Mesenchymal stem cell of the bone marrow (primary cell): ENCODE measurements around a stretch of chr17.

DNA sequence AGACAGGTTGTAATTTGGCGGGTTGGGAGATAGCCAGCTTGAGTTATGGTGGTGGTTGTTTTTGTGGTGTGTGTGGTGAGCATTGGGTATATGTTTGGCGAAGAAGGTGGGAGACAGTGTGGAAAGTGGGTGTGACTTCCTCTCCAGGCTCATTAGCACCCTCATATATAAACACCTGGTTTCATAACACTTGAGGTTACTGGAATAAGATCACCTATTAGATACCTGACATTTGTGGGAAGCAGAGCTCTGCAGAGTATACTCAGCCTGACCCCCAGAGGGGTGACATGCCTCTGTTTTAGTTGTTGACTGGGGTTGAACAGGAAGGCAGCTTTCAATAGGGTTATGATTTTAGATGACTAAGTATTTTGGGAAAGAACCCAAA, 18.5 kb upstream of the EFCAB13 start:
- CAGE, long polyA plus RNA: no peak

DNA sequence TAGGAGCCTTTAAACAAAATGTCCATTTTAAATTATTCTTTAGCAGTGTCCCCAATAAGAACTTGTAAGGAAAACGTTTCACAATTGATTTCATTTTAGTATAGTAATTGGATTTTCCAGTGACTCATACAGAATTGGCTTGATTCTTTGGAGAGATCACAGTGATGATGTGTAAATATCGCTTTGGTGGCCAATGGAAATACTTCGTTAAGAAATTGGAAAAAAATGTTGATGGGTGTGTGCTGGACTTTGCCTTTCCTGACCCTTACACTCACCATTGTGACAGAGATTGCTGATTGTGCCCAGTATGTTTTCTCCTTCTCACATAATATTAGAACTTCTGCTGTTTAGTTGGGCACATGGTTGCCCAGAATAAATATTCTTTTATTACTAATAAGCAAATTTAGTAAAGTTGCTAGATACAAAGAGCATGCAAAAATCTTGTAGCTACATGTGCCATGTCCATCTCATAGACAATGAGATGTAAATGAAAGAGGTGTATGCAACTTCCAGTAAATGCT, 7.4 kb upstream of the EFCAB13 start:
- CAGE, long polyA plus RNA: no peak

GRCh38 chr17:47436817-47437487, 94.0 kb upstream of the NPEPPS start:
- CAGE, long polyA plus RNA: no peak

DNA sequence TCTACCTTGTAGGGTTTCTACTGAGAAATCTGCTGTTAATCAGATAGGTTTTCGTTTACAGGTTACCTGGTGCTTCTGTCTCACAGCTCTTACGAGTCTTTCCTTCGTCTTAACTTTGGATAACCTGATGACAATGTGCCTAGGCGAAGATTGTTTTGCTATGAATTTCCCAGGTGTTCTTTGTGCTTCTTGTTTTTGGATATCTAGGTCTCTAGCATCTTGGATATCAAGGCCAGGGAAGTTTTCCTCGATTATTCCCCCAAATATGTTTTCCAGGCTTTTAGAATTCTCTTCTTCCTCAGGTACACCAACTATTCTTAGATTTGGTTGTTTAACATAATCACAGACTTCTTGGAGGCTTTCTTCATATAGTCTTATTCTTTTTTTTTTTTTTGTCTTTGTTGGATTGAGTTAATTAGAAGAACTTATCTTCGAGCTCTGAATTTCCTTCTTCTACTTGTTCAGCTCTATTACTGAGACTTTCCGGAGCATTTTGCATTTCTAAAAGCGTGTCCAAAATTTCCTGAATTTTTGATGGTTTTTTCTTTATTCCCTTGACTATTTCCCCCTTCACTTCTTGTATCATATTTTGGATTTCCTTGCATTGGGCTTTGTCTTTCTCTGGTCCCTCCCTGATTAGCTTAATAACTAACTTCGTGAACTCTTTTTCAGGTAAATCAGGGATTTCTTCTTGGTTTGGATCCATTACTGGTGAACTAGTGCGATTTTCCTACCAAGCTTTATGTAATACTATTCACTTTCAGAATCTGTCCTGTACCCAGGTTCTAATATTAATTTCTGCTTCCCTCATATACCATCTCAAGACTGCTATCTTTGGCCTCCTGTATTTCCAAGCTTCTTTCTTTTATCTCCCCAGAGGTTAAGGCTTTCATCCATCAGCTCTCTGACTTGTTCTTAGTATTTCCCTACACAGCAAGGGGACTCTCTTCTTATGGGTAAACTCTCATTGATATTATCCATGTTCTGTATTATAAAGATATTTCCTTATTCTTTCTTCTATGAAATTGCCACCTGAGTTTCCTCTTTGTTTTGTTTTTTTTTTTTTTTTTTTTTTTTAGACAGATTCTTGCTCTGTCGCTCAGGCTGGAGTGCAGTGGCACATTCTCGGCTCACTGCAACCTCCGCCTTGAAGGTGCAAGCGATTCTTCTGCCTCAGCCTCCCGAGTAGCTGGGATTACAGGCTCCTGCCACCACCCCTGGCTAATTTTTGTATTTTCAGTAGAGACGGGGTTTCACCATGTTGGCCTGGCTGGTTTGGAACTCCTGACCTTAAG, 92.3 kb upstream of the NPEPPS start:
- CAGE, long polyA plus RNA: no peak

GRCh38 chr17:47652431-47653212, 2.9 kb downstream of the KPNB1 start:
- CAGE, long polyA plus RNA: no peak

GRCh38 chr17:47669118-47670002, 19.6 kb downstream of the KPNB1 start:
- CAGE, long polyA plus RNA: no peak

DNA sequence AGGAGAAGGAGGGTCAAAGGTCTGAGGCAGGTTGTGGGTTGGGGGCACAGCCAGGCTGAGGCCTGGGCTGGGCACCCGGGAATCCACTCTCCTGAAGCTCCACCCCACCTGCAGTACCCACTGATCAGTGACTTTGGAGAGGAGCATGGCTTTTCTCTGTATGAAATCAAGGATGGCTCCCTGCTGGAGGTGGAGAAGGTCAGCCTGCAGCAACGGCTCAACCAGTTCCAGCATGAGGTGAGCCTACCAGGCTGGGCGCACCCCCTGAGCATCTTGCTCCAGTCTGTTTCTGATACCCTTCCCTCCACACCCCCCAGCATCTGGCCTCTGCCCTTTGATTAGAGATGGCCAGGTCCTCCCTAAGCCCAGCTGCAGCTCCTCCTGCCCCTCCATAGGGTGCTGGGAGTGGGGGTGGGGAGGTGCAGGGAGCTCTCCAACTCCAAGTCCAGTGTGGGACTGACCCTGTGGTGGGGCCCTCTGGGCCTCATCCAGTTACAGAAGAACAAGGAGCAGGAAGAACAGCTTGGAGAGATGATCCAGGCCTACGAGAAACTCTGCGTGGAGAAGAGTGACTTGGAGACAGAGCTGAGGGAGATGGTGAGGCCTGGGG, 2.7 kb downstream of the TBKBP1 start:
- CAGE, long polyA plus RNA: no peak

DNA sequence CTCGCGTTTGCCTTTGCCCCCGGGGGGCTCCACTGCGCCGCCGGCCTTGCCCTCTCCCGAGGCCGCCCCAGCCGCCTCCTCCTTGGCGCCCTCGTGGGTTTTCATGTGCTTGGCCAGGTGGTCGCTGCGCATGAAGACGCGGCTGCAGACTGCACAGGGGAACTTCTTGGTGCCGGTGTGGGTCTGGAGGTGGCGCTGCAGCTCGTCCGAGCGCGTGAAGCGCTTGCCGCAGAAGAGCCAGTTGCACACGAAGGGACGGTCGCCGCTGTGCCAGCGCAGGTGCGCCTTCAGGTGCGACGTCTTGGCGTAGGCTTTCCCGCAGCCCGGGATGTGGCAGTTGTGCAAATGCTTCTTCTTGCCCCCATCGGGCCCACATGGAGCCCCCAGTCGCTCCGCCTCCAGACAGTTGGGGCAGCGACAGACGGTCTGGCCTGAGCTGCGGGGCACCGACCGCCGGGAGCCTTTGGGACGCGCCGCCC, 3.6 kb downstream of the SP6 start:
- CAGE, long polyA plus RNA: no peak

DNA sequence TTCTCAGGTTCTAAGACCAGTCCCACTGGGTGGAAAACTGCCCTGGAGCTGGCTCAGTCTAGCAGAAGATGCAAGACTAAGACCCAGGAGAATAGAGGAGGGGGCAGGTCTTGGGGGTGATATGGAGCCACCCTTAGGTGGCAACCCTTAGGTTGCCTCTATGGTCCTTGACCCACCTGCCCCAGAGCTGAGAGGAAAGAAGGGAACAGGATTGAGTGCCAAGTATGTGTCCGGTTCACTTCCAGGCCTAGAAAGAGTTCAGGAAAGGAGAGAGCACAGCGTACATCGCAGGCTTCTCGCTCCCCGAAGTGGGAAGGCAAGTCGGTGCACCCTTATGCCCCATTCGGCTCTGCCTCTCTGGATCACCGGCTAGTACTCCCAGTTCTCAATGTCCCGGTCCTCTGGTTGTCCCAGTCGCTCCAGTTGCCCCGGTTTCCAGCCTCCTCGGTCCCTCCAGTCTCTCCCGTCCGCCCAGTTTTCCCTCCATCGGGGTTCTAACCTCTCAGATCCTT, 611 bp downstream of the SP6 start:
- CAGE, long polyA plus RNA: no peak

- CAGE, long polyA plus RNA: no peak
Observed at GRCh38 chr17:47855402-47856126, 4.6 kb upstream of the SP6 start.

DNA sequence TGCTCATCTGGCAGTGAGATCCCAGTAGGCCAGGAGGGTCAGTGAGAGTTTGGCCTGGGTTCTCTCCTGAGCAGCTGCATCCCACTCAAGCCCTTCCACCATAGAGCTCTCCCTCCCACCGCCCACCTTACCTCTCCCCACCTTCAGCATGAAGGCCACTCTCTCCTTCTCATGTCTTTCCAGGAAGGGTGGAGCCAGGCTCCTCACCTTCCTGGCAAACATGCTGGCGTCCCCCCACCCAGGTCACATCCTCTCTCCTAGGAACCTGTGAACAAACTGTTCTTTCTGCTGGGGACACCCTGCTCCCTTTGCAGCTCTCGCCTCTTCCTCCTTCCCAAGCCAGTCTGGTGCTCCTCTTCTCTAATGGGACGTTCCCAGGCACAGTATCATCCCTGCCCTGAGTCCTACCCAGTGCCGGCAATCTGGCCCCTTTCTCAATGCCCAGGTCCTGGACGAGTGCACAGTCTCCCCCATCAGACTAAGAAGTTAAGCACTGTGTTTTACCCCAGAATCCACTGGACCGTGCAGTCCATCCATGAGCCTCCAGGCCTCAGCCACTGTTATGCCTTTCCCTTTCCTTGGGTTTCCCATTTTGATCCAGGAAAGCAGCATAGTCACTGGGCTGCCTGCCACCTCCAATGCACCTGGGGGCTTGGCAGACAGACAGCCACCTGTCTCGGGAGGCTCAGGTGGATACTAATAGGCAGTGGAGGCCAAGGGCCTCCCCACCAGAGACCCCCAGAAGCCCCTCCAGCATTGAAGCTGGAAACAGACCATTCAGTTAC, 12.7 kb upstream of the SP2 start:
- CAGE, long polyA plus RNA: no peak

DNA sequence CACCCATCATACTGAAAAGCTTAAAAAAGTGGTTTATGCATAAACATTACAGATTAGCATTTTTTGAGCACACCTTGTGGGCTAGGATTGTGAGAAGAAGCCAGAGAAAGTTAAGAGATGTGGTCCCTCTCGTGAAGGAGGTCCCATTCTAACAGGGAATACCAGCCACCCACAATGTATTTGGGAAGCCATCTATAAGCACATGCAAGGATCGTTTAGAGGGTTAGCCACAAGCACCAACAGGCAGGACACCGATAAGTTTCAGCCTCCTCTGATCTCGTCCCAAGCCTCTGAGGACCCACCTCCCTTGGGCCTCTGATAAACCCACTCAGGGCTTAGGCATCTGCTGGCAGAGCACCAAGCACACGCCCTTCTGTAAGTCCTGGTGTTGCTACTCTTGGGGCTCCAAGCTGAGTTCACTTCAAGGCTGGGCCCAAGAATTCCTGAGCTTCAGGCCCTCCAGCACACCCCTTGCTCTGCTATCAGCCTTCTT, 5.5 kb upstream of the PNPO start:
- CAGE, long polyA plus RNA: no peak

- CAGE, long polyA plus RNA: no peak
Observed at GRCh38 chr17:47945029-47946066, 4.0 kb downstream of the PNPO start.

DNA sequence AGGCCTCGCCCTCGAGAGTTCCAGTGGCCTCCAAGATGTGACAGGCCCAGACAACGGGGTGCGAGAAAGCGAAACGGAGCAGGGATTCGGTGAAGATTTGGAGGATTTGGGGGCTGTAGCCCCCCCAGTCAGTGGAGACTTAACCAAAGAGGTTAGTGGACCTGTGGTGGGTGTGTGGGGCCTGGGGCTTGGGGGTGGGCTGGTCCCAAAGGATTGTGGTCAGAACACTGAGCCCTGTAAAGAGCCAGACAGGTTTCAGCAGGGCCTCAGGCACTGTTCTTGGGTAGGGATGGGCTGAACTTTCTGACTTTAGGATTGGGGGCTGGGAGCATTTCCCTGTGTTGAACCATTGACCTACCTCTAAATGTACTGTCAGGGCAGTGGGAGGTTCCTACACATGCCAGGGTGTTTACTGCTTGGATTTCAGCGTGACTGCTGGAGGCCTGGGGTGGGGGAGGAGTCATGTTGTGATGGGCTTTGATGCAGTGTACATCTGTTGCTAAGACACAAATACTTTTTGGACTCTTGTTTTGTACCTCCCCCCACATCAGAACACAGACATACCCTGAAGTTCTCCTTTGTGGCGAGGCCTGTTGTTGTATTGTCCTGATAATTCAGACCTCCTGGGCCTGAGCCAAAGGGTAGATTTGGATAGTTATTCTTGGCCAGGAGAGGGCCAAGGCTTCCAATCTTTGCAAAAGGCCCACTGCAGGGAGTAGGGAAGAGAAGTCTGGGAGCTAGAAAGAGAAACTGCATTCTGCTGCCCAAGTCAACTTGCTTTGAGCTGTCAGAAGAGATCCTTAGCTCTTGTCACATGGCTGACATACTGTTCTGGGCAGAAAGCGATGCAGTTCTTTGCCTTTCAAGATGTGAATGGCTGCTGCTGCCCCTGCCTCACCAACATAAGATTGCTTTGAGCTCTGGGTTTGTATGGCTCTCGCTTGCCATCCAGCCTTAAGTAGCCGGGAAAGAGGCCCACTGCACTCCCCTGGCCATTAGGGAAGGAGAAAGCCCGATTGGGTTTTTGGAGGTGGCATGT, 3.6 kb downstream of the NFE2L1 start:
- CAGE, long polyA plus RNA: no peak

GRCh38 chr17:48121840-48122844, 14.6 kb downstream of the SNX11 start:
- CAGE, long polyA plus RNA: no peak

GRCh38 chr17:48162816-48163671, 55.5 kb downstream of the SNX11 start:
- CAGE, long polyA plus RNA: no peak

GRCh38 chr17:48199055-48199656, 91.6 kb downstream of the SNX11 start:
- CAGE, long polyA plus RNA: no peak

GRCh38 chr17:48472393-48472732, 42.3 kb upstream of the SKAP1 start:
- CAGE, long polyA plus RNA: no peak

GRCh38 chr17:48558900-48559622, 14.2 kb upstream of the HOXB2 start:
- CAGE, long polyA plus RNA: no peak

GRCh38 chr17:48566812-48567548, 11.2 kb downstream of the HOXB4 start:
- CAGE, long polyA plus RNA: no peak